ENCODE results near the gene AGGF1.

- RRBS, result no CpG with 5 or more reads among the region's 7 CpGs
Observed at GRCh38 chr5:74630374-74630967, 10.1 kb downstream of the ENC1 start.

DNA sequence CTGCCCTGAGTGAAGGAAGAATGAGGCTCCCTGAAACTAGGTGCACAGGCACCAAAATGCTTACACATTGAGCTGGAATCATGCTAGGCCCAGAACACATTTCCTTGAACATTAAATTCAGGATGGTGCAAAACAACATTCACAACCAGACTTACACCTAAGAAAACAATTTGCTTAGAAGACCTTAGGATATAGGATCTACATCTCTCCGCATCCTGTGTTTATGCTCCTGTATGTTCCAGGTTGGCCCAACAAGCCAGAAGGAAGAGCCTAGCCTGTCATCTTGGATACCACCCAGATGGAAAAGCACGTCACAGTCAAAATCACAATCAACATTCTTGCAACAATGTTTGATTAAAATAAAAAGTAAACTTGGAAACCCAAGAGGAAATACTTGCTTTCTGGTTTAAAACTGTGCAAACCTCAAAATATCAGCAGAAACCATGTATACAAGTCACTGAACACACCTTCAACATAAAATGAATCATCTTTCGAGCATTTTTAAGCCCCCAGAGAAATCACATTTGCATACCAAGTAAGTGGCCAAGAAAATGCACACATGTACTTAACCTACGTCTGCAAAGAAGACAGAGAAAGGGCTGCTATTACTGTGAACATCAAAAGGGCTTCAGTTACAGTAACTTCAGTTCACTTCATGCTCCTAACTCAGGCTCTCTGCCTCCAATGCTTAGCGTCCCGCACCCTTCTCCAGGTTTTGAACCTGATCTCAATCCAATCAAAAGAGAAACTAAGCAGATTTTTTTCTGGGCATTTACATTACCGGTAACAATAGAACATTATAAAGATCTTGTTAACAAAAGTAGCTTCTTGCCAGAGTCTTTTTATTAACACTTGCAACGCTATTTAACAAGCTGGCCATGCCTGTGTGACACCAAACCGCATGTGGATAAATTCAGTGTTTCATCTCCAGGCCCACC is 1.5 kb downstream of the ENC1 start:
- RRBS, result no CpG with 5 or more reads among the region's 9 CpGs

DNA sequence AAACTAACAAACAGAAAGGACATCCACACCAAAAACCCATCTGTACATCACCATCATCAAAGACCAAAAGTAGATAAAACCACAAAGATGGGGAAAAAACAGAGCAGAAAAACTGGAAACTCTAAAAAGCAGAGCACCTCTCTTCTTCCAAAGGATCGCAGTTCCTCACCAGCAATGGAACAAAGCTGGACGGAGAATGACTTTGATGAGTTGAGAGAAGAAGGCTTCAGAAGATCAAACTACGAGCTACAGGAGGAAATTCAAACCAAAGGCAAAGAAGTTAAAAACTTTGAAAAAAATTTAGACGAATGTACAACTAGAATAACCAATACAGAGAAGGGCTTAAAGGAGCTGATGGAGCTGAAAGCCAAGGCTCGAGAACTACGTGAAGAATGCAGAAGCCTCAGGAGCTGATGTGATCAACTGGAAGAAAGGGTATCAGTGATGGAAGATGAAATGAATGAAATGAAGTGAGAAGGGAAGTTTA is 22.3 kb downstream of the HEXB start:
- RRBS, result no CpG with 5 or more reads among the region's 6 CpGs

DNA sequence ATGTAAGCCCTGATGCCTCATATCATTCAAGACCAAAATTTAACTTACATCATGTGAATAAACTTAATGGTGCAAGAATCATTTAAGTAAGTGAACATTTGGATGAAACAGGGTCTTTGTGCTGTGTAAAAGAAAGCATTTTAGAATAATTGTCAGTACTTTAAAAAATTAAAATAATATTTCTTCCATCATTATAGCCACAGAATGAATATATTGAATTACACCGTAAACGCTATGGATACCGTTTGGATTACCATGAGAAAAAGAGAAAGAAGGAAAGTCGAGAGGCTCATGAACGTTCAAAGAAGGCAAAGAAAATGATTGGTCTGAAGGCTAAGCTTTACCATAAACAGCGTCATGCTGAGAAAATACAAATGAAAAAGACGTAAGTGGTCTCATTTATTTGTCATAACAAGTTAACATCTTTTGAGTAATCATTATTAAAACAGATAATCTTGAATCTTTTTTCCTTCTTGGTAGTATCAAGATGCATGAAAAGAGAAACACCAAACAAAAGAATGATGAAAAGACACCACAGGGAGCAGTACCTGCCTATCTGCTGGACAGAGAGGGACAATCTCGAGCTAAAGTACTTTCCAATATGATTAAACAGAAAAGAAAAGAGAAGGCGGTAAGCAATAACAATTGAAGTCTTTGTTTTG is 1.8 kb downstream of the NSA2 start:
- RRBS, result no CpG with 5 or more reads among the region's 9 CpGs

DNA sequence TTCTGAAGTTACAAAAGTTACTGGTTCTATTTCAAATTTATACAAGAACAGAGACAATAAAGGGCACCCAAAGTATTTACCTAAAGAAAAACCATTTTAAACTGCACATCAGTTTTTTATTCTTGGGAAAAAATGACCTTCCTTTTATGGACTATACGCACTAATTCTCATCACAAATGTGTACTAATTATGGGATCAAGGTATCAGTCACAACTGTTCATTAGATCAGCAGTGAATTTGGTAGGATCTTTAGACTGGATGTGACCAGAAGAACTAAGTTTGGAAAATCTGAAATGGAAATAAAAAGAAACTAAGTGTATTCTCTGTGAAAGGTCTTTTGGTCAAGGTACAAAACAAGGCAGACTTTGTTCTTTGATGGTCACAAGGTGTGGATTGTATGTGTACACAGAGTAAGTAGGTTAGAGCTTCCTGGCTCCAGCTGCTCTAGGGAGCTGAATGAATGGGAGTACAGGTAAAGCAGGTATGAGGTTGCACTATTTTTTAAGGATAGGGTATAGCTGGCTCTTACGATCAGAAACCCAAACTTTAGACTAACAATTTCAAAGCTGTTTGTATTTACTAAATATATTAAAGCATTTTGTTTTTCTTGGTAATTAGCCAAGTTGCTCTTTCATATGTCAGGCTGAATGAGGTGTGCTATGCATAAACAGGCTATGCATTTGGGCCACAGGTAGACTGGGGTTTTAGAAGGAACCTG is 32.7 kb downstream of the FAM169A start:
- RRBS, result no CpG with 5 or more reads among the region's 2 CpGs

GRCh38 chr5:74865564-74865712 is 749 bp downstream of the FAM169A start:
- RRBS, result no CpG with 5 or more reads among the region's 2 CpGs

GRCh38 chr5:74916618-74917122 is 50.5 kb upstream of the FAM169A start:
- RRBS, result no CpG with 5 or more reads among the region's 3 CpGs

DNA sequence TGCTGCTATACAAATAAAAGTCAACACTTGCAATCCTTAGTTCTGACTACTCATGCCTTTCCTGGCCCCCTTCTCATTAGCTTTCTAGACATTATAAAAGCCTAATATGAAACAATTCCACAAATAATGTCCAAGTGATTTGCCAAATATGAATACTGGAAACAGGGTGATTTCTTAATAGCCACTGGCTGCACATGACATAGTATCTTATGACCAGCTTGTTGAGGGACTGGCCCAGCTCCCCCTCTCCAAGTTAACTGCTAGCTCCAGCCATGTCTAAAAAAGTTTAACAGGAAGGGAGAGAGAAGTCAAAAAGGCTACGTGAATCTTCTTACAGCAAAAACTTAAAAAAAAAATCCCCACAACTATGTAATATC is 1.5 kb downstream of the CERT1 start:
- RRBS, result no CpG with 5 or more reads among the region's 1 CpG

DNA sequence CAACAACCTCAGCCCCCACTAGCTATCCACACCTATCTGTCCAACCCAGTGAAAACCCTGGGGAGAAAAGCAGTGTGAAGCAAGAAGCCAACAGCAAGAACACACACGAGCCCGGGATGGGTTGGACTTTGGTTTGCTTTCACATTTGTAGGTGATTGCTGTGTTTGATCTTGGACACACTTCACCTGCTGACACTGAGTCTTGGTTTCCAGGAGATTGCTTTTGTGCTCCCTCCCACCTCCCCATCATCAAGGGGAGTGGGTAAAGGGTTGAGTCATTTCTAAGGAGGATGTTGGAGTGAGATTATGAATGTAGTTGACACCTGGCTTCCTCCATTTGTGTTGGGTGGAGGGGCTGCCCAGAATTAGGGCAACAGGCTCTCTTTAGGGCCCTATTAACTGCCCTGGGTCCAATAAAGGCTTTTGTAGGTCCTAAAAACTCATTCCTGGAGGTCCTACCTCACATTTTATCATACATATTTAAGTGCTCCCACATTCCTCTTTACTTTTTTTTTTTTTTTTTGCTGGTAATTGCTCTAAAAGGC is 37.5 kb downstream of the ANKDD1B start:
- RRBS, result no CpG with 5 or more reads among the region's 2 CpGs

DNA sequence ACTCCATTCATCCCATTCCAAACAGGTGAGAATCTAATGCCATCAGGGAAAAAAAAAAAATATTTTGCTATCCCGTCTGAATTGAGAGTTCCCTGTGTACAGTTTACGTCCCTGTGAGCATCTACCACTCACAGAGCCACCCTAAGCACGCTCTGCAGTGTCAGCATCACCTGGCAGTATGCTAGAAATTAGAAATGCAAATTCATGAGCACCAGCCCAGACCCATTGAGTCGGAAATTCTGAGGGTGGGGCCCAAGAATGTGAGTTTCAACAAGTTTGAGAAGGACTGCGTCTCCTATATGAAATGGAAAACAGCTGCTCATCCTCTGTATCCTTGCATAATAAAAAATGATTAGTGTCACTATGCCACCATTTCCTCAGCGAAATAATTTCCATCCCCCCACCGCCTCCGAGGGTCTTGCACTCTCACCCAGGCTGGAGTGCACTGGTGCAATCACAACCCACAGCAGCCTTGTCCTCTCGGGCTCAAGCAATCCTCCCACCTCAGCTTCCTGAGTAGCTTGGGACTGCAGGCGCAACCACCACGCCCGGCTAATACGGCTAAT is 1.3 kb upstream of the IQGAP2 start:
- RRBS, result no CpG with 5 or more reads among the region's 13 CpGs

DNA sequence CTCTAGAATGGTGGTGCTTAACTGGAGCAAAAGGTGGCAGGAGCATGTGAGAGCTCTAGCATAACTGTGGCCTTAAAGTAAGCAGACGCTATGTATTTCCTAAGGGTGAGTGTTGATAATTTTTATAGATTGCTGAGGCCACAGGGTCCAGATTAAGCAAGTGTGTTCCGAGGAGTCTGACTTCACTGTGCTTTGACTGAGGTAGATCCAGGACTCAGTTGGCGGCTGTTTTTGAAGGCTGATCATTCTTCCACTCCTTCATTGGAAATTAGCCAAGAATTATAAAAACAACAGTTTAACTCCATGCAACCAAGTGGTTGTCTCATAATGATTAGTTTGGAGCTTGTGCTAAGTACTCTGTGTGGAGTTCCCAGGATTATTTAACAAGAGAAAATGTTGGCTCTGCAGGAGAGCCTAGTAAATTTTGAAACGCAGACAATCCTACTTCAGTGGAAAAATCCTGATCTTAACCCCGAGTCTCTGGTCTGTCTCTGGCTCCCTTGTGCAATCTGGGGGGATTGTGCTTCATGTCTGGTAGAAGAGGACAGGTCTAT is 19.2 kb downstream of the IQGAP2 start:
- RRBS, result no CpG with 5 or more reads among the region's 5 CpGs

DNA sequence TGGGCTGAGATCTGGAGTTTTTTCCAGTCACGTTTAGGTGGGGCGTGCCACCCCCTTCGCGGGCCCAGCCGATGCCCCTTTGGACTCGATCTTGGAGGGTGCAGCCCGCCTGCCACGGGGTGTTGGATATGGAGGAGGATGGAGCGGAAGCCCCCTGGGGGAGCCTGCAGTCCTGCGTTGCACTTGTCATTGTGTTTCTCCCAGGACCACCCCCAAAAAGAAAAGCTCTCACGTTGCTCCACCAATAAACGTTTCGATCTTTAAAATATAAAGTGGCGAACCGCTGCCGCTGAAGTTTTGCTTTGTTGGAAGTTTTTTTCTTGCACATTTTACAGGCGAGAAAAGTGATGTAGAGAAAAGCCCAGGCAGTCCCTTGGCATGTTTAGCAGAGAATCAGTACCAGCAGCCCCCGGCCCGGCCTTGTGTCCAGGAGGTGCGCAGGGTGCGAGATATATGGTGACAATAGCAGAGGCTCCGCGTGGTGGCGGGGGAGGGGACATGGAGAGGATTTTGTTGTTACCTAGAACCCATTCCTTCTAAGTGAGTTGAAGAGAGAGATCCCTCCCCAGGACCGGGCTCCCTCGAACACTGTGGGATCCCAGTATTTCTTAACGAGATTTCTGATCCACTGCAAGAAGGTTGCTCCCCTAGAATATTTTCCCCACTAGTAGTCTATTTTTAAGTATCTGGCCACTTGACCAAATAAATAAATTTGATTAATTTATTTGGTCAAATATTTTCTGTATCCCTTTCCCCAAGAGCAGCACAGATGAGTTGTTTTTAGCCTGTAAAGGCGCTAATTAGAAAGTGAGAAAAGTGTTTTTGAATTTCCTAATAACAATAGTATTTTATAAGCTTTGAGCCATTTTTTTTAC is 828 bp downstream of the F2R start:
- RRBS, result no CpG with 5 or more reads among the region's 28 CpGs

- RRBS, result 1% methylated on average over 23 of the region's 82 CpGs
Observed at GRCh38 chr5:77030099-77031065, at the start of gene AGGF1. AGGF1 (plus strand) TSS chr5:77030404.

DNA sequence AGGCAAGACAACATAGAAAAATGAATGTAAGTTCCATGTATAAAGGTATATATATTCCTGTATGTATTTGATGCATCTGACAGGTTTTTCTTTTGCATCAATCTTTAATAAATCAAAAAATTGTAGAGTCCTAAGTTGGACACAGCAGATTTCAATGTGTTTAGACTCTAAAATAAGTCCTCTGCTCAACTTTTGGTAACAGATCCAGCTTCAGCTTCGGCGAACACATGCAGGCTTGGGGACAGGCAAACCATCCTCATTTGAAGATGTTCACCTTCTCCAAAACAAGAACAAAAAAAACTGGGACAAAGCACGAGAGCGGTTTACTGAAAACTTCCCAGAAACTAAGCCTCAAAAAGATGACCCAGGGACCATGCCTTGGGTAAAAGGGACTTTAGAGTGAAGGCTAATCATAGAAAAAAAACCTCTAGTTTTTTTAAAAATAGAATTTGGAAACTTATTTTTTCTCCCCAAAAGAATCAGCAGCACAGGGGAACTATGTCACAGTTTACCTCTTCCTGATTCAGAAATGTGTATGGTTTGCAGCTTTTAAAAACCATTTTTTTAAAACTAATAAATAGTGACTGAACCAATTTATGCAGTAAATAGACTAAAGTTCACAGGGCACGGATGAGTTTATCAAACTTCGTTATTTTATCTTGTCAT is 24.1 kb downstream of the ZBED3 start:
- RRBS, result no CpG with 5 or more reads among the region's 6 CpGs

DNA sequence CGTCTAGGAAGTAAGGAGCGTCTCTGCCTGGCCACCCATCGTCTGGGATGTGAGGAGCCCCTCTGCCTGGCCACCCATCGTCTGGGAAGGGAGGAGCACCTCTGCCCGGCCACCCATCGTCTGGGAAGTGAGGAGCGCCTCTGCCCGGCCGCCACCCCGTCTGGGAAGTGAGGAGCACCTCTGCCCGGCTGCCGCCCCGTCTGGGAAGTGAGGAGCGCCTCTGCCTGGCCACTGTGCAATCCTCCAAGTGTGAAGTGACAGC is 15.4 kb downstream of the TBCA start:
- RRBS, result no CpG with 5 or more reads among the region's 14 CpGs

GRCh38 chr5:78544756-78545034 is 103.9 kb downstream of the LHFPL2 start:
- RRBS, result no CpG with 5 or more reads among the region's 5 CpGs

- RRBS, result no CpG with 5 or more reads among the region's 6 CpGs
Observed at GRCh38 chr5:78593357-78594145, 55.0 kb downstream of the LHFPL2 start.

GRCh38 chr5:78771634-78772323 is 123.2 kb upstream of the LHFPL2 start:
- RRBS, result no CpG with 5 or more reads among the region's 10 CpGs